ENCODE measurements around the genes UCP3 and KCNE3.

DNA sequence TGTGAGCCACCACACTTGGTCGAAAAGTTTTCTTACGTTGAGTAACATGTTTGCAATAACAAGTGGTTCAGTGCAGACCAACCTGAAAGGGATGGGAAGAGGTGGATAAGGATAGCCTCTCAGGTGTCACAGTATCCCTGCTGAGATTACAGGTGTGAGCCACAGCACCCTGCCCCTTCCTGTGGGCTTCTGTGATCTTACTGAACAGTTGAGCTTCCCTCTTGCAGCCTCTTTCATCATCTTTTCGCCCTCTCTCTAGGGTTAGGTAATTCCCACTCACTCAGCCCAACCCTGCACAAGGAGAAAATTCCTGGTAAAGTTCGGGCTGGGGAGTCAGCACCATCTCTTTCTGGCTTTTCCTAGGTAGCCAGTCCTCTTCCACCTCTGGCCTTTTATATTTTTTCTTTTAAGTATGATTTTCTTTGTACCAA is 3.4 kb upstream of the MRPL48 start:
- PRO-cap = unidirectional peak, plus-strand start at position 316 of the sequence
- RAMPAGE, long total RNA, 4 experiments = no peak in any of the 4 experiments

DNA sequence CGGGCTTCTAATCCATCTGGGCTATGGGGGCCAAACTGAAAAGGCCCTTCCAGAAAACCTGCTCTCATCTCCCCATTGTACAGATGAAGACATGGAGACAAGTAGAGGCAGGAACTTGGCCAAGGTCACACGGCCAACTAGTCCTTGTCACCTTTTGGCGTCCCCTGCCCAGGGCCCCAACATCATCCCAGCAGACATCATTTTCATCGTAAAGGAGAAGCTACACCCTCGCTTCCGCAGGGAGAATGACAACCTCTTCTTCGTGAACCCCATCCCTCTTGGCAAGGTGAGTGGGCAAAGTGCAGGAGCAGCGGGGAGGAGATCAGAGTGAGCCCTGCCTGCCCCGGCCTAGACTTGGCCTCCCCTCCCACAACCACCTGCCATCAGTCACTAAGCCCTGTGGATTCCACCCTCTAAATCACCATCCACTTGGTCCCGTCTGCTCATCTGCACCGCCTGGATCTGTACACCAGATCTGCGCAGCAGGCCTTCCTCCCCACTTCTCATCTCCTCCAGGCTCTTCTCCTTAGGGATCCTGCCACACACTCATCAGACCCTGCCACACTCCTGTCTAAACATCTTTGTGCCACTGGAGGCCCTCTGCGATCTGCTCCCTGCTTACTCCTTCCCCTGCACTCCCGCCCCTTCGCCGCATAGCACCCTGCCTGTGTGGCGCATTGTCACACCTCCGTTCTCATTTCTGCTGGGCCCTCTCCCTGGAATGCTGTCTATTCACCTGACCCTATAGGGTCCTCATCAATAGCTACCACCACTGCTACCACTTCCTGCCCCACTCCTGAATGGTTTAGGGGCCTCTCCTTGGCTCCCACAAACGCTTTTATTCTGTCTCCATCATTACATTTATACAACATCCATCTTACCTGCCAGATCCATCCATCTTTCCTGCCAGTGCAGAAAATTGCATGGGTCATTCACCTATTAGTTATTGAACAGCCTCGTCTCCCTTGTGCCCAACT is 14.2 kb downstream of the UCP2 start:
- PRO-cap = no peak
- RAMPAGE, long total RNA, 4 experiments = no peak in any of the 4 experiments

- PRO-cap = unidirectional peak, plus-strand start at chr11:73996011
- RAMPAGE, long total RNA, 4 experiments = no peak in any of the 4 experiments
Measured at GRCh38 chr11:73995663-73996417, 13.0 kb downstream of the UCP3 start.

DNA sequence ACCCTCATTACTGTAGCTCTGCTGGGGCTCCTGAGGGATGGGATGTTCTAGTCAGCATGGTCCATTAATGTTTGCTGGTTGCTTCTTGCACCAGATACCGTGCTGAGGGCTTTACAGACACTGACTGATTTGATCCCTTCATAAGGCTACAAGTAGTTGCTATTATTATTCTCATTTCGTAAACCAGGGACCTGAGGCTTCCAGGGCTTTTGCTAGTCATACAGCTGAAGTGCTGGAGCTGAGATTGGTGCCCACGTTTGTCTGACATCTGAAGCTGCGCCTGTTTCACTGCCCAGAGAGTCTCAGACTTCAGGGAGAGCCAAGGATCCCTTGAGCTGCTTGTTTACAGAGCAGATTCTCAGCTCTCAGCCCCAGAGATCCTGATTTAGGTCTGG is 948 bp downstream of the UCP3 start:
- PRO-cap = no peak
- RAMPAGE, long total RNA, 4 experiments = no peak in any of the 4 experiments

DNA sequence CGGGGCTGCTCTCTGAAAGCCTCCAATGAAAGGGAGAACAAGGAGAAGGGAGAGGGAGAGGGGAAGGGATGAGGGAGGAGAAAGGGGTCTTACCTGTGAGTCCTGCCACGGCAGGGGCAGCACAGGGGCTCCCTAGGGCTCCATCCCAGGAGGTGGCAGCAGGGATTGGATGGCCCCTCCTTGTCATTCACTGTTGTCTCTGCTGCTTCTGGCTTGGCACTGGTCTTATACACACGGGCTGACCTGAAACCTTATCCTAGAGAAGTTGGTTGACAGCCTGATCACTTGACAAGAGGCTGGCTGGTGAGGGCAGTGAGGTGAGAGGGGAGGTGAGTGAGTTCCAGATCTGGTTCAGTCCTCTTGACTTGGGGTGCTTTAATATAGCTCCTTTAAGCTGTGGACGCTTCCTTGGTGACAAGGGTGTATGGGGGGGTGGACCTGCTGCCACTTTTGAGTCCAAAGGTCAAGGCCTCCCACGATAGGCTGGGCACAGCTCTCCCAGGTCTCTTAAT is at the start of gene UCP3:
UCP3 (minus strand) TSS at position 201 of the 512 bp plus-strand sequence.
- PRO-cap = no peak
- RAMPAGE, long total RNA, 4 experiments = no peak in any of the 4 experiments

DNA sequence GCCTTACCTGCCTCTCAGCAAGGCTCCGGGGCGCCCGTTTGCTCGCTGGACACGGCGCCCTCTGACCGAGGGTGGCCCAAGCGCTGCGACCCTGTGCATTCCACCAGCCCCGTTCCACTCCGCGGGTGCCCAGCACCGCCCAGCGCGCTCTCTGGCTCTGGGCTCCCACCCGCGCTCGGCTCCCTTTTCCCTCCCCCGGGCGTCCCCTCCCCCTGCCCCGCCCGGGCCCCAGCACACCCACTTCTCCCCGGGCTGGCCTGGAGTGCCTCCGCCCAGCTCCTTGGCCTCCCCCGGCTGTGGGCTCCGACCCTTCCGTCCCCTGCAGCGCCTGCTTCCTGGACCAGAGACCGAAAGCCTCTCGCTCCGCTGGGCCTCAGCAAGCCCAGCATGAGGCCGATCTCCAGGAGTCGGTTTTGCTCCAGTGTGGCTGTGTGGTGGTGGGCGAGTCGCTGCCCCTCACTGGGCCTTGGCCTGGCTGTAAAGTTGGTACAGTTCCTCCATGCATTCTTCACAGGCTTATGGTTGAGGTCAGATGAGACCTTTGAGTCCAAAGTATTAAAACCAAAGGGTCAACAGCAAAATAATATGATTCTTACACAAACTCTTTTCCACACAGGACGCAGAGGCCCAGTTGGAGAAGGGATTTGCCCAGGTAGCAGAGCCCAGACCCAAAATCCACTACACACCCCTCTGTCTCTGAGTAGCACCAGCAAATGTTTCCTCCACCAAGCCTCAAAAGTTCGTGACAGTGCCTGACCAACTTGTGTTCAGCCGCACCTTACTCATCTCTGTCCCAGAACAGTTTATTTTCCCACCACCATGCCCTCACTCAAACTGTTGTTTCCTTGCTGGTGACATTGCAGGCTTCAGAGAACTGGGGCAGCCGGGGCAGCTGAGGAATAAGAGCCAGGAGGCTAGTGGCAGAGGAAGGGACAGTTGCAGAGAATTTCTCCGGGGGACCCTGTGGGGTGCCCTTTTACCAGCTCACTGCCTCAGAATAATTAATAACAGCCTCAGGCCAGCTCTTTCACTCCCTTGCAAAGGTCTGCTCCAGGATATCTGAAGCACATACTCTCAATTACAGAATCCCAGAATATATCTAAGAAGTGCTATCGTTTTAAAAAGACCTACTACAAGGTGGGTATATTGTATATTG is at the start of gene KCNE3:
KCNE3 (minus strand) TSS at position 159 of the 1,156 bp plus-strand sequence.
- PRO-cap = unidirectional peak, minus-strand start at position 153 of the sequence
- RAMPAGE, long total RNA, 4 experiments = start-site peak on the minus strand in 3 of 4 experiments, centred at positions 138 to 178 of the sequence, 14 to 26 reads per replicate

GRCh38 chr11:74625175-74625741 is 32.9 kb downstream of the POLD3 start:
- PRO-cap = no peak
- RAMPAGE, long total RNA, 4 experiments = no peak in any of the 4 experiments

DNA sequence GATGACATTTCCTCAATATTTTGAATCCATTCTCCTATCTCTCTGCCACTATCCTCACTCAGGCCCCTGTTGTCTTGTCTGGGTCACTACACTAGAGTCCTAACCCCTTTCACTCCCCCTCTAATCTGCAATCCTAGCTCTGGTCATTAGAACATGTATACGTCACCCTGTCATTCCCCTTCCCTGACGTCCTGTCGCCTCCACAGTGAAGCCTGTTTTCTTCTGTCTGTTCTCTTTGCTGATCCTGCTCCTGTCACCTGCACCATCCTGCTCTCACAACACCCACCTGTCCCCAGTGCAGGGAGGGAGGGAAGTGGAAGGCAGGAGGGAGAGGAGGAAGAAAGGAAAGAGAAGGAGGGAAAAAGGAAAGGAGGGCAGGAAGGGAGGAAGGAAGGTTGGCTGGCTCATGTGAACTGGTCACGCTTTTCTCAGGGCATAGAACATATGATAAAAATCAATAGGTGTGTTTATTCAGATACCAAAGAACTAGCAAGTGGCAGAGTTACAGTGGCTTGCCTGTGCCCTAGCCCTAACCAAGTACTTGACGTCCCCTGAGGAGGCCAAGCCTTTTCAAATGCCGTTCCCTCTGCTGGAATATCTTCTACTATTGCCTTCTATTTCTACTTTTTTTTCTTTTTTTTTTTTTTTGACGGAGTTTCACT is 33.7 kb downstream of the CHRDL2 start:
- PRO-cap = no peak
- RAMPAGE, long total RNA, 4 experiments = no peak in any of the 4 experiments

DNA sequence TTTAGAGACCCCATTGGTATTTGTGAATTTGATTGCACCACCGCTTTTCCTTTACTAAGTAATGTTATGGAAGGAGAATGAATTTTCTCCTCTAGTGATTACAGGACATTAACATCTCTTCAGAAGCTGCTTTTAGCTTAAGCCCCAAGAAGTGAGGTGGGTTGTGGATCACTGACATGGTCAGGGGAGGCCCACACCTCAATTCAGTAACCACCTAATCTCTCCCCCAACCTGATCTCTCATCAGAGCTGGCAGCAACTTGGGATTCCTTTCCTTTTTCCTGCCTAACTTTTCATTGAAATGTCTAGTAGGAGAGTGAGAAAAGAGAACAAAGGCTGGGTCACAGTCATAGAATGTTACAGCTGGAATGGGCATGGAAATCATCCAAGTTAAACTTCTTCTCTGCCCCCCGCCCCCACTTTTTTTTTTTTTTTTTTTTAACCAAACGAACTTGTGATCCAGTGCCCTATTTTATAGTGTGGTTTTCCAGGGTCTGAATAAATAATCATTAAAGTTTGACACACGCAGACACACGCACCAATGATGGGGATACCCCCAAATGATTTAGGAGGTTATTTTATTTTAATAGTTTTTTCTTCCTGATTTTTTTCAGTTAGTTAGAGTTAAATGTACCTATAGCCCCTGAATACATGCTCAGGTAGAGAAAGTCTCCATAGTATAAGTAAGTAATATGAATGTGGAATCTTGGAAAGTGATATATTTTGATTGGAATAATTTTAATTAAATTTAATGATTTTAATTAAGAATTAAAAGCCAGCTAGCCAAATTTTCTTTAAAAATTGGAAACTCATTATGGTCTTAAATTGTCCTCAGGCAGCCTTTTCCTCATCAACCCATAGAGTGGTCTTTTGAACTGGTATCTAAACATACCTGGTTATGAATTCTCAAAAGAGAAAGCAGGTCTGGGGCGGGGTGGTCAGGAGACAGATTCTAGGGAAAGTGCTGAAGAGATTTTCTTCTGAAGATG is 92.0 kb downstream of the RNF169 start:
- PRO-cap = no peak
- RAMPAGE, long total RNA, 4 experiments = no peak in any of the 4 experiments

- PRO-cap = no peak
- RAMPAGE, long total RNA, 4 experiments = no peak in any of the 4 experiments
Measured at GRCh38 chr11:75139963-75140642, 10.8 kb upstream of the SLCO2B1 start.

- PRO-cap = no peak
- RAMPAGE, long total RNA, 4 experiments = no peak in any of the 4 experiments
Measured at GRCh38 chr11:75143007-75143543, 7.8 kb upstream of the SLCO2B1 start.

GRCh38 chr11:75158761-75159388 is 8.0 kb downstream of the SLCO2B1 start:
- PRO-cap = no peak
- RAMPAGE, long total RNA, 4 experiments = no peak in any of the 4 experiments

GRCh38 chr11:75159389-75159952 is 8.6 kb downstream of the SLCO2B1 start:
- PRO-cap = unidirectional peak, minus-strand start at chr11:75159826
- RAMPAGE, long total RNA, 4 experiments = no peak in any of the 4 experiments

DNA sequence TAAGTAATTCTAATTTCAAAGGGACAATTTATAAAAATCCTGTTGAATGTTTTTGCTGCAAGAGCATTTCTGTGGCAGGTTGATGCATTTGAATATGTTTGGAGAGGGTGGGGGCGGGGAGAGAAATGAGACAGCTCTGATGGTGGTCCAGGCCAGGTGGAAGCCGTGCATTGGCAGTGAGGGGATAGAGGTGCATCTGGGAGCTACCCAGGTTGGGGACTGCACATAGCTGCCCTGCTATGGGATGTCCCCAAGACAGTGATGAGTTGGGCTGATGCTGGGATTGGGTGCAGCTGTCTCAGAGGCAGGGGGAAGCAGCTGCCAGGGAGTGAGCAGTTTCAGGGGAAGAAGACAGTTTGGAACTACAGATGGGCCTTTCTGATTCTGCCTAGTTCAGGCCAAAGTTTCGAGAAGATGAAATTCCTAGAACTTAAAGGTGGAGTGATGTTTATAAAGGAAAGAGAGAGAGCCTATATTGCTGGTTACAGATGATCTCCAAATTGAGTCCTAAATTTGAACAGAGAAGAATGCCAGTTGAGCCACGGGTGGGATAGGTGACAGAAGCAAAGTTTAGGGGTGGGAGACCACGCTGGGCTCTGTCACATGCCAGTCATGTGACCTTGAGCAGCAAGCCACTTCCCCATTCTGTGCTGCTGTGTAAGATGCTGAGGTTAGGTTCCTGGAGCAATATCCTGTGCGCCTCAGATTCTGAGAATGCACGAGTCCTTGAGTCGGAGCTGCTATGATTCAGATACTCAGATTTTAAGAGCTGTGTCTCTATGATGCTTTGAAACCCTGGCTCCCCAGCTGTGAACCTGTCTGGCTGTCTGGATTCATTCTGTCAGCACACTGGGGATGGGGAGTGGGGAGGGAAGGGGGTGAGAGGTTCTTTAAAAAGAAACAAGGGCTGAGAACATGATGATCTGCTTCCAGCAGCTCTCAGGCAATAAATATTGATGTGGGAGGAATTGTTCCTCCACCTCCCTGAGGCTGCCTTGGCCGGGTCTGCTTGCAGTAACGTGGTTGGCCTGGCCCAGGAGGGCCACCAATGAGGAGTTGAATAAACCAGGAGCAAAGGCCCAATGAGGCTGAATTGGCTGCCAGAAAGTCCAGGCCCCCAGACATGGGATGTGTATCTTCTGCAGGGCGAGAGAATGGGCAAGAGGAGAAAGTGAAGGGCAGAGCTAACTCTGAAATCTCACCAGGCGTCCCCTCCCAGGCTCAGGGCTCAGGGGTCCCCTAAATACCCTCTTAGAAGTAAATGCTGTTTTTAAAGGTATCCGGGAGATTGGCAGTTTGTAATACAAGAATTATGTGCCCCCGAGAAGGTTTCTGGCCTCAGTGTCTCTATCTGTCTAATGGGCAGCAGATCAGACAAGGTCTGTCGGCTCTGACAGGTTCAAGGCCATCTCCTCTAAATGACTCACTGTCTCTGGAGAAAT is 23.9 kb downstream of the SLCO2B1 start:
- PRO-cap = no peak
- RAMPAGE, long total RNA, 4 experiments = no peak in any of the 4 experiments

GRCh38 chr11:75195089-75196023 is 44.4 kb downstream of the SLCO2B1 start:
- PRO-cap = bidirectional peak, plus-strand start at chr11:75195544, minus-strand start at chr11:75195316
- RAMPAGE, long total RNA, 4 experiments = no peak in any of the 4 experiments

- PRO-cap = no peak
- RAMPAGE, long total RNA, 4 experiments = no peak in any of the 4 experiments
Measured at GRCh38 chr11:75202007-75202746, 38.4 kb upstream of the TPBGL start.

DNA sequence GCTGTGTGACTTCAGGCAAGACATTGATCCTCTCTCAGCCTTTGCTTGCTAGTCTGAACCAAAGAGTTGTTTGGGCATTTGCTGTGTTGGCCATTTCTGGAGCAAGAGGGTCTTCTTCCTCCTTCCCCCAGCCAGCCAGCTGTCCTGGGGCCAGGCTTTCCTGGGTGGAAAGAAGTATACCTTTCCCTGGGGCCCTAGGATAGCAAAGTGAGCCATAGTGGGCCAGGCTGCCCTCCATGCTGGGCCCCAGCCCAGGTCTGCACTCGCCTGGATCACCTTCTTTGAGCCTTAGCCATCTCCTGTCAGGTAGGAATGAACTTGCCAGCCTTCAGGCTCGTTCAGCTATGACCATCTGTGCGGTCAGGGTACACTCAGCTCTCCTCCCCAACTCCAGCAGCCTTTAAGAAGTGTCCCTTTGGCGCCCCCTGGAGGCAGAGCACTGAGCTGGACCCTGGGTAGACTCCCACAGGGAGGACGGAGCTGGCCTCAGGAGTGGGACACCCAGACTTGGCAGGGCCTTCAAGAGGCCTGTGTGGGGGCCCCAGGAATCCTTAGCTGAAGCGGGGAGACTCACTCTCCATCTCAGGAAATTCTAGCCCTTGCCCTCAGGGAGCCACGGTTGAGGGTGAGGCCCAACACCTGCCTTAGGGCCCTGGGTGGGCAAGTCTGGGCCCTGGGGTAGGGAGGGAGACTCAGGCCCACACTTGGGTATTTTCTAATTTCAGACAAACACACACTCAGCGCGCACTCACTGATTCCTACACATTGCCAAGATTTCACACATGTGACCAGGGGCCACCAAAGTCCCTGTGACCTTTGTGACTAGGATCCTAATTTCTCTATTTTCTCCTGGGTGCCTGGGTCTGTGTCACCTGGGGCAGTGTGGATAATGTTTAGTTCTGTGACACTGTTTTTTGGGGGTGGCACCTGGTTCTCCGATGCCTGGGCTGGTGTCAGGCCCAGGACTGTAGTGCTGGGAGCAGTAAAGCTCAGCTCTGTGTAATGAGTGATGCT is 35.6 kb upstream of the TPBGL start:
- PRO-cap = no peak
- RAMPAGE, long total RNA, 4 experiments = no peak in any of the 4 experiments

- PRO-cap = no peak
- RAMPAGE, long total RNA, 4 experiments = no peak in any of the 4 experiments
Measured at GRCh38 chr11:75261915-75262327, 21.3 kb downstream of the TPBGL start.

DNA sequence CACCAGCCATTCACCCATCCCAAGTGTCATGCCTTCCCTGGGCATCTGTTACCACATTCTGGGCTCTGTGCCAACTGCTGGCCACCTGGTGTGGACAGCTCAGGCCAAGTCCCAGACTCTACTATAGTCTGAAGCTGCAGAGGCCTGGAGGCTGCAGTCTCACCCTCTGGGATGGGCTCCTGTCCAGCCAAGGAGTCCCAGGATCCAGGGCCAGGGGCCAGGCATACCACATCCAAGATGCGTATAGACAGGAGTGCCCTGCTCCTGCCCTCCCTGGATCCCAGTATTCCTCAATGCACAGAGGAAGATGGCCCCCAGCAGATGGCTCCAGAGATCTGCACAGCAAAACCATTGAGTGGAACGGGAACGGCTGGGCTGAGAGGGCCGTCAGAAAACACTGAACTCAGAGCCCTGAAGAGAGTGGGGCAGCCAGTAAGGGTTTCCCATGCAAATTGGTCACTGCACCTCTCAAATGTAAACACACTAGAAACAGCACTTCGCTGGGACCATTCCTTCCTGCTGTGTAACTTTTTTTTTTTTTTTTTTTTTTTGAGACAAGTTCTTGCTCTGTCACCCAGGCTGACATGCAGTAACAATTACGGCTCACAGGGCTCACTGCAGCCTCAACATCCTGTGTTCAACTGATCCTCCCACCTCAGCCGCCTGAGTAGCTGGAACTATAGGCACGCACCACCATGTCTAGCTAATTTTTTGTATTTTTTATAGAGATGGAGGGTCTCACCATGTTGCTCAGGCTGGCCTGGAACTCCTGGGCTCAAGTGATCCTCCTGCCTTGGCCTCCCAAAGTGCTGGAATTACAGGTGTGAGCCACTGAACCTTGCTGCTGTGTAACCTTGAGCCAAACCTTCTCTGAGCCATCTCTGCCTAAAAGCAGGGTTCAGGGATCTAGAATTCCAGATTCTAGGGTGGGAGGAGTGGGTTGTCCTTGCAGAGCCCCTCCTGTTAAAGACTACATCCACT is 22.6 kb downstream of the ARRB1 start:
- PRO-cap = no peak
- RAMPAGE, long total RNA, 4 experiments = no peak in any of the 4 experiments

GRCh38 chr11:75351384-75351563 is 187 bp downstream of the ARRB1 start:
- PRO-cap = no peak
- RAMPAGE, long total RNA, 4 experiments = no peak in any of the 4 experiments

All from esophagus squamous epithelium (tissue), 4 donors.